Esophagus squamous epithelium (tissue), 4 donors: ENCODE measurements around a stretch of chr7.

DNA sequence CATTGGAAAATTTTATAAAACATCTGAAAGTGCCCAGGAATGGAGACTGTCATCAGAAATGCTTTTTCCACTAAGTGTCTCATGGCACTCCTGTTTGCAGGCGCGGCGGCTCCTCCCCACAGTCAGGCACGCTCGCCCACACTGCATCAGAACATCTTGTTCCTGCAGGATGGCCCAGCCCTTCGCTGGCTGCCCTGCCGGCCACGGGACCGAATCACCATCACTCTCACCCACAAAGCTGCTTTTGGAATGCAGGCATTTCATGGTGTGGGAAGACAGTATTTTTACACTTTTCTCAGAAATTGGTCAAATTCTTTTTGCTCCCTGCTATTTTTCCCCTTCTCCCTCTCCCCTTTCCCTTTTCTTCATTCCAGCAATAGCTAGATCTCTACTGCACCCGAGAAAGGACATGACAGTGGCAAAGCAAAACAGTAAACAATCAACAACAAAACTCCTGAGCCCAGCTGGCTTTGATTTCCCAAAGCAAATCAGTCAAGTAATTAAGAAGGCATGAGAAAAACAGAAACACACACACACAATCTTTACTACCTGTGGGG lies 176.1 kb upstream of the TNS3 start:
- PRO-cap, result no peak
- RAMPAGE, long total RNA, 4 experiments, result no peak in any of the 4 experiments

- PRO-cap, result unidirectional peak, plus-strand start at chr7:47937507
- RAMPAGE, long total RNA, 4 experiments, result no peak in any of the 4 experiments
Measured at GRCh38 chr7:47936791-47937794, 11.2 kb downstream of the PKD1L1 start.

DNA sequence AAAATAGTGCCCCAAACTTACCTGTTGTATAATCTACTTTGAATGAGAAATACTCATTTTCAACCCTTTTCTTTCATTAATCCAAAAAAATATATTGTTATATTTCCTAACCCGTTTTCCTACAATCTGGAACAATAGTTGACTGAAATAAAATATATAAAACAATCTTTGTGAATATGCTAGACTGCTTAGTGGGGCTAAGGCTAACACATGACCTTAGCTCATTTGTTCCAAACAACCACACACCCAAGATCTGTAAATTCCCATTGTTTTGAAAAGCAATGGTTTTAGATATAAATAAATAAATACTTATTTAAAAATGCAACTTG lies 7.5 kb downstream of the HUS1 start:
- PRO-cap, result no peak
- RAMPAGE, long total RNA, 4 experiments, result no peak in any of the 4 experiments

DNA sequence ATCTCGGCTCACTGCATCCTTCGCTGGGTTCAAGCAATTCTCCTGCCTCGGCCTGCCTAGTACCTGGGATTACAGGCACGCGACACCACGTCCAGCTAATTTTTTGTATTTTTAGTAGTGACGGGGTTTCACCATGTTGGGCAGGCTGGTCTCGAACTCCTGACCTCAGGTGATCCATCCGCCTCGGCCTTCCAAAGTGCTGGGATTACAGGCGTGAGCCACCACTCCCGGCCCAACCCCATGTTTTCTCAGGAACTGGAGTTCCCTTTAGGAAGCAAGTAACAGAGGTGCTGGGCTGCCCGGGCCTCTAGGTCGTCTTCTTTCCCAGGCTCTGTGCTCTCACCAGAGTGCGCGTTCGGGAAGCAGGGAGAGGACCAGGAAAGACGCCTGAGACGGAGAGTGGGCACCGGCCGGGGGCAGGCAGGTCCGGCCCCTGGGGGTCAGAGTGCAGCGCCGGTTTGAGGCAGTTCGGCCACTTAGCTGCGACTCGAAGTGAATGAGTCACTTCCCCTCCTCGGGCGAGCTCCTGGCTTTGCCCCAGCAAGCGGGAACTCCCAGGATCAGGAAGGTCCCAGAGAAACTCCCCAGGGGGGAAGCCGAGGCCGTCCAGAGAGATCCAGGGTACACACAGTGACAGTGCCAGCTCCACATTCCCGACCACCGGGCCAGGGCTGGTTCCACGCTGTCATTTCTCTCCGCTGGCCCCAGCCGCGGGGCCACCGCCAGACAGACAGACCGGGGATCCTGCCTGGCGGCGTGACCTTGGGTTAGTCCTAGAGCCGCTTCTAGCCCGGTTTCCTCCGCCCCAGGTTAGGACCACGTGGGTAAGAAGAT lies 748 bp upstream of the UPP1 start:
- PRO-cap, result unidirectional peak, plus-strand start at position 281 of the sequence; bidirectional peak, plus-strand start at position 578 of the sequence, minus-strand start at position 489 of the sequence
- RAMPAGE, long total RNA, 4 experiments, result start-site peak on the plus strand in 1 of 4 experiments, centred at position 613 of the sequence, 30 reads per replicate

GRCh38 chr7:50092636-50092860 lies 498 bp downstream of the ZPBP start:
- PRO-cap, result no peak
- RAMPAGE, long total RNA, 4 experiments, result no peak in any of the 4 experiments

GRCh38 chr7:50149300-50149680 lies 53.6 kb downstream of the SPATA48 start:
- PRO-cap, result no peak
- RAMPAGE, long total RNA, 4 experiments, result no peak in any of the 4 experiments

- PRO-cap, result no peak
- RAMPAGE, long total RNA, 4 experiments, result no peak in any of the 4 experiments
Measured at GRCh38 chr7:50156293-50157034, 60.8 kb downstream of the SPATA48 start.

GRCh38 chr7:50311958-50312620 lies 7.6 kb downstream of the IKZF1 start:
- PRO-cap, result unidirectional peak, plus-strand start at chr7:50312308; bidirectional peak, plus-strand start at chr7:50312398, minus-strand start at chr7:50312366
- RAMPAGE, long total RNA, 4 experiments, result no peak in any of the 4 experiments

DNA sequence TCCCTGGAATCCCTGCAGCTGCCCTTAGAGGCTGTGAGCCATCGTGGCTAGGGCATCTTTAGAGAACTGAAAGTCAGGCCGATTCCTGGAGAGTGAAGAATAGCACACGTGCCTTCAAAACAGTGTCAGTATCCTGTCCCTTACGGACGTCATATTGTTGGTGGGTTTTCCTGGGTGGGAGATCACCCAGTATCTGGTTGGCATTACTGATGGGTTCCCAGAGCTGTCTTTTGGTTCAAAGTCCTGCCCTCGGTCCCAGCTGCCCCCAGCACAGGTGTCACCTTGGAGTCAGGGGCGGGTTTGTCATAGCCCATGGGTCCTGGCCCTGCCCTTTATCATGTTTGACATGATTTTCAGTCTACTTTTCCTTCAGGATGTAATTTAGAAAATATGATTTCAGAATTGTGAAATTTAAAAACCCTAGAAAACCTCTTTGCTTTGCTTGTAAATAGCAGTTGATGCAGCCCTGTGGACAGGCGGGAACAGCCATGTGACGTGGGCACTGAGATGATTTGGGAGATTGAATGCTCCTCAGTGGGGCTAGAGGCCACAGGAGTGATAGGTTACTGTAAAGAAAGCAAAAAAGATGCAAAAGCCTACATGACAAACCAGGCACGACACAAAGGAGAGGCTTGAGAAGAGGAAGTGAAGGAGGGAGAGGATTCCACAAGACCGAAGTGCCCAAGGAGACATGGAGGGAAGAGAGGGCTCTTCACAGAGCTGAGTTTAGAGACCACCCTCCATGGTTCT lies 25.5 kb downstream of the IKZF1 start:
- PRO-cap, result no peak
- RAMPAGE, long total RNA, 4 experiments, result no peak in any of the 4 experiments

DNA sequence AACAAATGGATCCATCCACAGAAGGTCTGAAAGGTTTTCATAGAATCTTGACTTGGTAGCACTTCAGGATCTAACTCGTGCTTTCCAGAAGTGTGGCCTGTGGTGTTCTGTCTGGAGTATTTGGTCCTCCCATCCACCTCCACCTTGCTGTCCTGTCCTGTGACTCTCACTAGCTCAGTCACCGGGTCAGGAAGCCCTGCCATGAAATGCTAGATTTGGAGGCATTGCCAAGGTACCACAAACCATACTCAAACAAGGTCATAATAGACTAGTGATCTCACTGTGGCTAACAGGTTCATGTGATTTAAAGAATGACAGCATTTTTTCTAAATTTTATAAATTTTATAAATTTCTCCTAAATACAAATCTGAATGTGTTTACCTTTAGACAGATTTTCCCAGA lies 59.2 kb downstream of the IKZF1 start:
- PRO-cap, result unidirectional peak, minus-strand start at position 141 of the sequence
- RAMPAGE, long total RNA, 4 experiments, result no peak in any of the 4 experiments

DNA sequence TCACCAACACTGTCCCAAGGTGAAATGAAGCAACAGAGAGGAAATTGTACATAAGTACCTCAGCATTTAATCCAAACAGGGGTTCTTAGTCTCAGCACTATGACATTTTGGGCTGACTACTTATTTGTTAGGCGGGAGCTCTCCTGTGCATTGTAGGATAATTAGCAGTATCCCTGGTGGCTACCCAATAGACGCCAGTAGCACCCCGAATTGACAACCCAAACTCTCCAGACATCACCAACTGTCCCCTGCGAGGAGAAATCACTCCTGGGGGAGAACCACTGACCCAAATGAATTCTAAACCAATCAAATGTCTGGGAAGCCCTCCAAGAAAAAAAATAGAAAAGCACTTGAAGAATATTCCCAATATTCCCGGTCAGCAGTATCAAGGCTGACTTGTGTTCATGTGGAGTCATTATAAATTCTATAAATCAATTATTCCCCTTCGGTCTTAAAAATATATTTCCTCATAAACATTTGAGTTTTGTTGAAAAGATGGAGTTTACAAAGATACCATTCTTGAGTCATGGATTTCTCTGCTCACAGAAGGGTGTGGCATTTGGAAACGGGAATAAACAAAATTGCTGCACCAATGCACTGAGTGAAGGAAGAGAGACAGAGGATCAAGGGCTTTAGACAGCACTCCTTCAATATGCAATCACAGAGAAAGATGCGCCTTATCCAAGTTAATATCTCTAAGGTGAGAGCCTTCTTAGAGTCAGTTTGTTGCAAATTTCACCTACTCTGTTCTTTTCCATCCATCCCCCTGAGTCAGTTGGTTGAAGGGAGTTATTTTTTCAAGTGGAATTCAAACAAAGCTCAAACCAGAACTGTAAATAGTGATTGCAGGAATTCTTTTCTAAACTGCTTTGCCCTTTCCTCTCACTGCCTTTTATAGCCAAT lies 47.7 kb downstream of the FIGNL1 start:
- PRO-cap, result no peak
- RAMPAGE, long total RNA, 4 experiments, result no peak in any of the 4 experiments

GRCh38 chr7:50467762-50468550 lies 17.8 kb upstream of the FIGNL1 start:
- PRO-cap, result no peak
- RAMPAGE, long total RNA, 4 experiments, result no peak in any of the 4 experiments

GRCh38 chr7:50621831-50622722 lies 56.9 kb upstream of the DDC start:
- PRO-cap, result no peak
- RAMPAGE, long total RNA, 4 experiments, result no peak in any of the 4 experiments

DNA sequence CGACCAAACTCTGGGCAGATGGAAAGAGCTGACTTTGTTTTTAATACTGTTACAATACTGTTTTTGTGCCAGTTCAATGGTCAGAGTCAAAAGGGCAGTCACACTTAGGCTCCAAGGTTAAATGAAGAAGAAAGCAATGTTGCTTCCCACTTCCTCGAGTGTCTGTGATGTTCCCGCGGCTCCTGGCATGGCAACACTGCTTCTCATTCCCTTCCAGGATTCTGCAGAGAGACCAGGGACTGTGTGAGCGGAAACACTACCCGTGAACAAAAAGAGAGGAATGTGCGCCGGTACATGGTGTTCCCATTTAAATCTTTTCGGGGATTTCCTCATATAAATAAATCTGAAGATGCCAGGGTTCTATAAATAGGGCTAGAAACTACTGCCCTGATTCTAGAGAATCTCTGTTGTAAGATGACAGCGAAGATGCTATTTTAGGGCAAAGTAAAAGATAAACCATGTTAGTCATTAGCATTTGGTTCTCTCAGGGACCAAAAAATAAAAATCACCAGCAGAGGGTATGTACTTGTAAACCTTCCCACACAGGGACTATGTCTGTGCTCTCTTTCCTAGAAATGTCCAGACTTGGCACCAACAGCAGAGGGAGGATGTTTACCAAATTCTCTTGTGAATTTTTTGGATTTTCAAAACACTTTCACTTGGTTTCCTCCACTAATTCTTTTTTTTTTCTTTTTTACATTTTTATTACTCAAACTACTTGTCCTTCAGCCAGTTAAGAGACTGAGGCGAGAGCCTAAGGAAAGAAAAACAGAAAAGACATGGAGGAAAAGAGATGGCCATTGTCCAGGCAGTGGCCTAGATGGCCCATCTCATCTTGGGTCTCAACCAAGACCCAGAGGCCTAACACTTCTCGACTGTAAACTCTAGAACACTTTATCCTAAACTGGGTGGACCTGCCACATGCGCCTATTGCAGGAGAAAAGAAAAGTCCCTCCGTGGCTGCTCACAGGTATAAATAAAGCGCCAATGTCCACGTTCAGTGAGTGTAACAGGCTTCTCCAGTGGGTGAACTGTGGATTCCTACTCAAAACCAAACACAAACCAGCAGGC lies 92.3 kb upstream of the DDC start:
- PRO-cap, result bidirectional peak, plus-strand start at position 217 of the sequence, minus-strand start at position 198 of the sequence
- RAMPAGE, long total RNA, 4 experiments, result no peak in any of the 4 experiments

- PRO-cap, result no peak
- RAMPAGE, long total RNA, 4 experiments, result no peak in any of the 4 experiments
Measured at GRCh38 chr7:50739604-50740845, 42.7 kb downstream of the GRB10 start.

- PRO-cap, result no peak
- RAMPAGE, long total RNA, 4 experiments, result no peak in any of the 4 experiments
Measured at GRCh38 chr7:51242144-51242781, 74.3 kb downstream of the COBL start.

- PRO-cap, result no peak
- RAMPAGE, long total RNA, 4 experiments, result no peak in any of the 4 experiments
Measured at GRCh38 chr7:52018097-52018694, 701.6 kb upstream of the COBL start.

- PRO-cap, result no peak
- RAMPAGE, long total RNA, 4 experiments, result no peak in any of the 4 experiments
Measured at GRCh38 chr7:54542967-54543459, 838 bp downstream of the VSTM2A start.

DNA sequence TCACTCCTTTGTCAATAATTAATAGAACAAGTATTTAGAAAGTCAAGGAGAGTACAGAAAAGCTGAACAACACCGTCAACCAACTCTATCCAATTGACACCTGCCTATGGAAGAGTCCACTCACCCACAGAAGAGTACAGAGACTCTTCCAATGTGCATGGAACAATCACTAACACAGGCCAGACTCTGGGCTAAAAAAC lies 110.1 kb upstream of the EGFR start:
- PRO-cap, result no peak
- RAMPAGE, long total RNA, 4 experiments, result no peak in any of the 4 experiments

GRCh38 chr7:55019790-55020147 lies 952 bp downstream of the EGFR start:
- PRO-cap, result bidirectional peak, plus-strand start at chr7:55020027, minus-strand start at chr7:55020024
- RAMPAGE, long total RNA, 4 experiments, result no peak in any of the 4 experiments